Measurements from ENCODE around the genes QSOX1 and CACNA1E.

DNA sequence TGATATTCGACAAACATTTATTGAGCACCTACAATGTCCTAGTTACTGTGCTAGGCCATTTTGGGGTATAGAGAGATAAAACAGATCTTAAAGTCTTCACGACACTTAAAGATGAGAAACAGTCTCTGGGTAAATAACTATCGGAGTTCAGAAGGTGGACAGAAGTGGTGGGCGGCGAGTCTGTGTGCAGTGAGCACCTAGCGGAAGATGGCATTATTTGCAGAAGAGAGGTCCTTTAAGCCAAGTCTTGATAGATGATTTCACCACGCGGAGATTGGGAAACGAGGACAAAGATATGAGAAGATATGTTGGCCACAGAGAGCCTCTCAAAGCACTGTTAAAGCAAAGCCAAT, 754 bp upstream of the CEP350 start:
- RAMPAGE, long total RNA: no peak
- RRBS: no CpG with 5 or more reads among the region's 9 CpGs

DNA sequence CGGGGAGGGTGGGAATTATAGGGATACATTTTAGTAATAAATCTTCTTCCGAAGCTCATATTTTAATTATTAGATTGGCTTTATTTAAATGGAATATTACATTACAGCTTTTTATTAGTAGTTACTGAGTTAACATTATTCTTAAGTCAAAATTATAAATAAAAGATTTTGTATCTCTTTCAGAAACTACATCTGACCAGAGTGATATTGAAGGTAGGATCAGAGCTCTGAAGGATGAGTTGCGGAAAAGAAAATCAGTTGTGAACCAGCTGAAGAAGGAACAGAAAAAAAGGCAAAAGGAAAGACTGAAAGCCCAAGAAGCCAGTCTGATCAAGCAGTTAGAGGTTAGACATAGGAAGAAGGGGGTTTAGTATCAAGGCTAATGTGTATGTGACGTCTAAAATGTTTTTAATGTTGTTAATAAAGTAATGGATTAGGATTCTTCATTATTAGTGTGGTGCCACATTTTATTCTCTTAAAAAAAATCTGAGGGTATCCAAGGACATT, 70.8 kb upstream of the QSOX1 start:
- RAMPAGE, long total RNA: no peak
- RRBS: no CpG with 5 or more reads among the region's 4 CpGs

DNA sequence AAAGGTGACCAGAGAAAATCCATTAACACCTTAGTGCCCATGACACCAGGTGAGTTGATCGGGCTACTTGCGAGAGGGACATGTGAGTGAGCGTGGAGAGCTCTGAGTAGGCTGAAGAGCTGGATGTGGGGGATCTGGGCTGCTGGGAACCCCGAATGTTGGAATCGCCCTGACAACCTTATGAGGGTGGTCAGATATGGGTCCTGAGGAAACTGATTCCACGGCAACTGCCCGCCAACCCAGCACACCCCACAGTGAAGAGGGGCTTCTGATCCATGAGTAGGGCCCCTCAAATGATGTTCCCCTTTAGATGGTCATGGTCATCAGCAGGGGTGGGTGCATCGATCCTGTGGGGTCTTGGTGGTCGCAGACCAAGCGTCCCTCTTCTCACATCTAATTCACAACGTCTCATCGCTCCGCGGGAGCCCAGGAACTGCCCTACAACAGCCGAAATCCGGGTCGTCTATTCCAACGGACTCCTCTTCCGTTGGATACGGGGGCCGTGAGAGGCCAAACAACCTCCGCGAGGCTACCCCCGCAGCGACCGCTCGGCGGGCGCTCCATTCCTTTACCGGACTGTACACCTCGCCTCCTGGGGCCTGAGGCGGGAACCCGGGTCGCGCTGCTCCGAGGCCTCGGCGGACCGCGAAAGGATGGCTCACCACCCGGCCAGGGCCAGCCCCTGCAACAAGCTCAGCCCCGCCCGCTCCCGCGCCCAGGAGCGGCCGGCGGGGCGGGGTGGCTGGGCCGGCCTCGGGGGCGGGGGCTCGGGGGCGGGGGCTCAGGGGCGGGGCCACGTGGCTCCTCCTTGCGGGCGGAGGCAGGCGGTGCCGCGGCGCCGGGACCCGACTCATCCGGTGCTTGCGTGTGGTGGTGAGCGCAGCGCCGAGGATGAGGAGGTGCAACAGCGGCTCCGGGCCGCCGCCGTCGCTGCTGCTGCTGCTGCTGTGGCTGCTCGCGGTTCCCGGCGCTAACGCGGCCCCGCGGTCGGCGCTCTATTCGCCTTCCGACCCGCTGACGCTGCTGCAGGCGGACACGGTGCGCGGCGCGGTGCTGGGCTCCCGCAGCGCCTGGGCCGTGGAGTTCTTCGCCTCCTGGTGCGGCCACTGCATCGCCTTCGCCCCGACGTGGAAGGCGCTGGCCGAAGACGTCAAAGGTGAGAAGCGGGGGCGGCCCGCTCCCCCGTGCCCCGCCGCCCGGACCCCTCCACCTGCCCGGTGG, at the start of gene QSOX1:
TSS of gene QSOX1 (plus strand) at position 853 of the 1,221 bp plus-strand sequence.
- RAMPAGE, long total RNA: no peak
- RRBS: under 1% methylated on average over 42 of the region's 115 CpGs

- RAMPAGE, long total RNA: no peak
- RRBS: no CpG with 5 or more reads among the region's 14 CpGs
Measured at GRCh38 chr1:180183381-180184069, 28.9 kb downstream of the QSOX1 start.

GRCh38 chr1:180521431-180521891, 19.1 kb upstream of the ACBD6 start:
- RAMPAGE, long total RNA: no peak
- RRBS: no CpG with 5 or more reads among the region's 6 CpGs

DNA sequence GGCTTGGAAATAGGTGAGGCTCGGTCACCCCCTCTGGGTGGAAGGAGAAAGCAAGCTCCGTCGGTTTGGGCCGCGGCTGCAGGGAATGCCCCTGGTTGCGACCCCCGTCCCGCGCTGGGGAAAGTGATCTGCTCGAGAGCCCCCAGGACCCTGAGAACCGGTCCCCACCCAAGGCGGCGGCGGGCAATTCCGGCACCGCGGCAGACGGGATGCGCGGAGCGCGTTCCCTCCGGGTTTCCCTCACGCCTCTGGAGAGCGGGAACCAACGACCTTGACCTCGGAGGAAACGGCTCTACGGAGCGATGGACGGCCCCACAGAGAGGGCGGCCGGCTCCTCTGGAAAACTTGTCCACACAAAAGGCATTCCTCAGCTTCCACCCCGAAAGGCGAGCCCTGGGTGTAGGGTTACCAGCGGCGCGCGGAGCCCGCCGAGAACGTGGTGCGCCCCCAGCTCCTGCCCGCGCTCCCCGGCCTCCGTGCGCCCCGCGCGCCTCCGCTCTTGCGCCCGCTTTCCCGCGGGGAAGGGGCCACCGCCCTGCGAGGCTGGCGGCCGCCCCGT, 495 bp upstream of the KIAA1614 start:
- RAMPAGE, long total RNA: no peak
- RRBS: 3% methylated on average over 16 of the region's 61 CpGs

- RAMPAGE, long total RNA: no peak
- RRBS: no CpG with 5 or more reads among the region's 17 CpGs
Measured at GRCh38 chr1:180927241-180927769, 14.6 kb downstream of the KIAA1614 start.

DNA sequence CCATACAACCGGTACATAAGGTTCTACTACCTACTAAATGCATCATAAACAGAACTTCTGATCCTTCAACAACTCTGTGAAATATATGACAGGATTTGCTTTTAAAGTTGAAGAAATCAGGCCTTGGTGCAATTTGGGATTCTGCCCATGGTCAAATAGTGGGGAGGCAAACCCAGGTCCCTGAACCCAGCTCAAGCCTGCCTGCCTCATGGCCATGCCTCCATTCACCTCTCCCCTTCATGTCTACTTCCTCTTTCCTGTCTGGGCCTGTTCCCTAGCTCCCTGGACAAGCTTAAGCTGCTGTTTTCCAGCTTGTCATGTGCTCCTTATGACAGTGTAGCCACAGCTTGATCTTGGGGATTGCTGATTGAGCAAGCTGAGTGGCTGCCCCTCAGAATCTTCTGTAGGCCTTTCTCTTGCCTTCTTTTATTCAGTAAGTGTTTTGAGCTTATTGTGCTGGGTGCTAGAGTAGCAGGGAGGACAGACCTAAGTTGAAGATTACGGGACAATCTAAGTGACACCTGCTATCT, 686 bp upstream of the MR1 start:
- RAMPAGE, long total RNA: no peak
- RRBS: no CpG with 5 or more reads among the region's 2 CpGs

- RAMPAGE, long total RNA: no peak
- RRBS: no CpG with 5 or more reads among the region's 4 CpGs
Measured at GRCh38 chr1:181159289-181159789, 70.8 kb downstream of the IER5 start.

DNA sequence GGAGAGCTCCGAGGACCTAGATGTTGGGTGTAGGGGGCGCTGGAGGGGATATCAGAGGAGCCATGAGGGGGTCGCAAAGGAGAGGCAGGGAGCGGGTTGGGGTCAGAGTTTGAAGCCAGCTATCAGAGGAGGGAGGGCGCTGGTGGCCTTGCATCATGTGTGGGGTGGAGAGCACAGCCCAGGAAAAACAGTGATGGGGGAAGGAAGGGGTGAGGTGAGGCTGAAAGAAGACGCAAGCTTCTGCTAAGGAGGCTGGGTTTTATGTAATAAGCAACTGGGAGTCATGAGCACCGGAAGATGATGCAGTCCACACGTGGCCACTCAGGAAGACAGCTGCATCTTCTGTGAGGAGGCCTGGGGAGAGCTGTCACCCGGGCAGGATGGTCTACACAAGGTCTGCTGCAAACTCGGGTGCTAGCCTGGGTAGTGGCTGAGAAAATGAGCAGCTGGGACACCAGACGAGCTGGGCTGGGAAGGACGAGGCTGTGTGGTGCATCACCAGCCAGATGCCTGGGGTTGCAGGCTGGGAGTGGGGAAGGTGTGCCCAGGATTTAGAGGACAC, 72.9 kb downstream of the IER5 start:
- RAMPAGE, long total RNA: no peak
- RRBS: 83% methylated on average over 3 of the region's 12 CpGs

GRCh38 chr1:181483429-181483750, at the start of gene CACNA1E:
Gene CACNA1E (plus strand): TSS chr1:181483517.
- RAMPAGE, long total RNA: no peak
- RRBS: no CpG with 5 or more reads among the region's 15 CpGs

DNA sequence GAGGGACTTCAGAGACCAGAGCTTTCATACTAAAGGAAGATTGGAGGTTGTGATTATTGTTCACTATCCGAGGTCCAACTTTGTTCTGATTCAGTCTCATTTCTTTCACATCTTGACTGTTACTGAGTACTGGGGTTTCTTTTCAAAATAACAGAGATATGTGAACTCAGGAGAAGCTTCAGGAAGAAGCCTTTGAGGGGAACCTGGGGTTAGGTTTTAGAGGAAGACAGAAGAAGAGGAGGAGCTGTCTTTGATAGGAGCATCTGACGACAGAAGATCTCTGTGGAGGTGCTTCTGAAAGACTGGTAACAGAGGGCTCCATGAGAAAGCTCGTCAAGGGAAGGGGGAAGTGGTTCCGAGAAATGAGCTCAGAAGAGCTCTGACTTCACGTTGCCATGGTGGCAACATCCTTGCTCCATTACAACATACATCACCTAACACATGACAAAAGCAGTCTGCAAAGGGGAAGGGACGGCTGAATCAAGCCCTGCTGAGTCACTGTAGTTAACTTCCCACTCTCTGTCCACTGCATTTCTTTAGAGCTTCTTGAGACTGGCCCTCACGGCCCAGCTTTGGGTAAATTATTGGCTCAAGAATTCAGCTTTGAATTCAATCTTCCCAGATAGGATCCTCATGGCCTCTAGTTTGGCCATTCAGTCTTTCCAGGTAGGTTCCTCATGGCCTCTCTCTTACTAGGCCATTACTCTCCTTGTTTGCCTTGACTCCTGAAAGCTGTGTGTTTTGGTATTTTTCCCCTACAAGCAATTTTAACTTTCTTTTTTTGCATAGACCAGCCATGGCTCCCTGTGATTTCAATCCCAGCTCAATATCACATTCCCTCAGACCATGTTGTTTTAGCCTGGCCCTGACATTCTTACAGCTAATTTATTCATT, 87.9 kb upstream of the ZNF648 start:
- RAMPAGE, long total RNA: no peak
- RRBS: no CpG with 5 or more reads among the region's 7 CpGs

DNA sequence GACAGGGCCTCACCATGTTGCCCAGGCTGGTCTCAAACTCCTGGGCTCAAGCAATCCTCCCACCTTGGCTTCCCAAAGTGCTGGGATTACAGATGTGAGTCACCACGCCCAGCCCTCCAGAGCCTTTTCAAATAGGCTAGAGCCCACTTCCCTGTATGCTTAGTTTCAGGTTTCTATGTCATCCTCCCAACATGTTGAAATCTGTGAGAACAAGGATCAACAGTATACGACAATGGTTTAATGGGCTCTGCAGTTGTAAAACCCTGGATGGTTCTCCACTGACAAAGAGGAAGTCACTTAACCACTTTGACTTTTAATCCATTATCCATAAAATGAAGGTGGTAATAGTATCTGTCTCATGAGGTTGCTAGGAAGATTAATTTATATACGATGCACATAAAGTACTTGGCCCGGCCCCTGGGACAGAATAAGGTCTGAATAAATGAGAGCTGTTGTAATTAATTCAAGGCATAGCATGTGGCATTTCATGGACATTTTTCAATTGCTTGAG, 113.9 kb upstream of the ZNF648 start:
- RAMPAGE, long total RNA: no peak
- RRBS: no CpG with 5 or more reads among the region's 4 CpGs

GRCh38 chr1:182387490-182388168, 4.0 kb downstream of the GLUL start:
- RAMPAGE, long total RNA: no peak
- RRBS: no CpG with 5 or more reads among the region's 3 CpGs

GRCh38 chr1:182388169-182389287, 3.1 kb downstream of the GLUL start:
- RAMPAGE, long total RNA: no peak
- RRBS: no CpG with 5 or more reads among the region's 9 CpGs

DNA sequence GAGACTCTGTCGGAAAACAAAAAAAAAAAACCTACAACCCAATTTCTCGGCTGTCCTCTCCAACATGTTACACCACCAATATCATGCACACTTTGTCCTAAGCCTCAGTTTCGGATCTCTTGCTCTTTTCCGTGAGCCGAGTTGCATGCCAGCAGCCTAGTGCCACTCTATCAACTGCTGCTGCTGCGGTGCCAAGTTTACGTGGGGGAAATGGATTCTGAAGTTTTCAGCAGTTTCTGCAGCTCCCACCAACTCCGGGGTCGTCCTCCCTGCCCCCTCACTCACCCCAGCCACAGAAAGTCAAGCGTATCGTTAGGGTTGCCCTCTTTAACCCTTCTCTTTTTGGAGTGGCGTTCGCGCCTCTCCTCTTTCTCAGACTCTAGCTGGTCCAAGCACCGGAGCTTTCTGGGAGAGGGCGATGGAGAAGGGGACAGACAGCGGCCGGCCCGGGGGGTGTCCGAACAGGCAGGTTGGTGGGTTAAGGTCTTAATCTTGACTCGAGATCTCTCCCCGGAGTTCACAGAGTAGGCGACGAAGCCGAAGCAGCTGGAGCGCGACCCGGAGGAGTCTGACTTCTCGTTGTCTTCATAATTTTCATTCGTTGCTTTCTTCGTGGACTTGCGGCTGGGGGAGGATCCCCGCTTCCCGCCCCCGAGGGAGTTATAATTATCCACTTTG, 1.2 kb downstream of the GLUL start:
- RAMPAGE, long total RNA: no peak
- RRBS: 3% methylated on average over 12 of the region's 35 CpGs

DNA sequence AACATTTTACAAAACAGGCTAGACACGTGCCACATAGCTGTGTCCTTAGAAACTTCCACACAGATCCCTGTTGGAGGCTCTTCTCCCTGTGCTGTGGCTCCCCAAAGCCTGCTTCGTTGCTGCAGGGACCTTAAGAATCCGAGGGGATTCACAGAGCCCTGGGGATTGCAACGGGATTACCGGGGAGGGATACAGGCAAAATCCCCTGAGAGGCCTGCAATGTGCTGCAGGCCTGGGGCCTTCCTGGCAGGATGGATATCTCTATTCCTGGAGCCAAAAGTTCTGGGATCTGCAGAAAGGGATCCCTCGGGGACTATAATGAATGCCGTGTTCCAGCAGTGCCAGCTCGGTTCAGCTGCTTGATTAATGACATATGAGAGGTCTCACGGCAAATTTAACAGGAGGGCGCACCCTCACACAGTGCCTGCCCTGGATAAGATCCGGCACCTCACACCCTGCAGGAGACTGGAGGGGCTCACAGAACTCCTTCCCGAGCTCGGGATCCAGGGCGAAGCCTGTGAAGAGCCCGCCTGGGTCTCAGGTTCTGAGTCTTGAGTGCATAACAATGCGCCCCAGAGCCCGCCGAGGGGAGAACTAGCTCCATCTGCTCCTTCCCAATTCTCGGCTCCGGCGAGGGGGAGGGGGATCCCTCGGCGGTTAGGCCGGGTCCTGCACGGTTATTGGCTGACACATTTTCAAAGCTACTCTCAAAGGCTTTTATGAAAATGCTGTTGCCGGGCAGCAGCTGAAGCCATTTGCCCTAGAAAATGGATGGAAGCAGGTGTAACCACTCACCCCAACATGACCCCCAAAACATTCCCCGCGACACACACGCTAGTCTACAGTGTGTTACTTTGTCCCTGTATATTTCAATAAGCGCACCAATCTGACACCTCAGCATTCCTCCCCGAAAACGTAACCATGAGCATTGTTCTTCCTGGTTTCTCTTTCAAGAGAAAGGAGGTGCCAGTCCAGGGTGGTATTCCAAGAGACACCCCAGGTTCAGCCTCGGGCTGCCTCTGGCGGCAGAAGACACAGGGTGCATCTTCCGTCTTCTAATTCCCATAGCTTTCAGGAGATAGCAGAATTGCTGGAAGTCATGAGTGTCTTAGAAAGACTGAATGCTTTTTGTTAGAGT, 15.5 kb upstream of the RGS8 start:
- RAMPAGE, long total RNA: no peak
- RRBS: no CpG with 5 or more reads among the region's 35 CpGs

GRCh38 chr1:182804437-182804806, 14.8 kb downstream of the NPL start:
- RAMPAGE, long total RNA: no peak
- RRBS: no CpG with 5 or more reads among the region's 2 CpGs

GRCh38 chr1:183103221-183103698, 80.0 kb downstream of the LAMC1 start:
- RAMPAGE, long total RNA: no peak
- RRBS: no CpG with 5 or more reads among the region's 13 CpGs

DNA sequence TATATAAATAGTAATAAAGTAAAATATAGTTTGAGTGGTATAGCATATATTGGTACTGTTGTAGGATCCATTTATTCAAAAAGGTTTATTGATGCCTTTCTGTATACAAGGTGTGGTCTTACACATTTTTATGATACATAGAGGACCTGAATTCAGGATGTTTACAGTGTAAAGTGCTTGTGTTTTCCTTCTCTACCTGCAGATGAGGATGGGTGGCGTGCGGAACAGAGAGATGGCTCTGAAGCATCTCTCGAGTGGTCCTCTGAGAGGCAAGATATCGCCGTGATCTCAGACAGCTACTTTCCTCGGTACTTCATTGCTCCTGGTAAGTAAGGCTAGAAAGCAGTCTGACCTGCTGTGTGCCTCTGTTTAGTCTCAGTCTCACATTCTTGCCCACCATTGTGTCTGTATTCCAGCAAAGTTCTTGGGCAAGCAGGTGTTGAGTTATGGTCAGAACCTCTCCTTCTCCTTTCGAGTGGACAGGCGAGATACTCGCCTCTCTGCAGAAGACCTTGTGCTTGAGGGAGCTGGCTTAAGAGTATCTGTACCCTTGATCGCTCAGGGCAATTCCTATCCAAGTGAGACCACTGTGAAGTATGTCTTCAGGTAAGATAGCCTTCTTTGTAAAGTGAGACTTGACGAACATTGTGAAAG, 68.8 kb upstream of the LAMC2 start:
- RAMPAGE, long total RNA: no peak
- RRBS: no CpG with 5 or more reads among the region's 11 CpGs